Tongue (tissue), 2 donors: ENCODE data around the genes ABCB8 and FASTK.

DNA sequence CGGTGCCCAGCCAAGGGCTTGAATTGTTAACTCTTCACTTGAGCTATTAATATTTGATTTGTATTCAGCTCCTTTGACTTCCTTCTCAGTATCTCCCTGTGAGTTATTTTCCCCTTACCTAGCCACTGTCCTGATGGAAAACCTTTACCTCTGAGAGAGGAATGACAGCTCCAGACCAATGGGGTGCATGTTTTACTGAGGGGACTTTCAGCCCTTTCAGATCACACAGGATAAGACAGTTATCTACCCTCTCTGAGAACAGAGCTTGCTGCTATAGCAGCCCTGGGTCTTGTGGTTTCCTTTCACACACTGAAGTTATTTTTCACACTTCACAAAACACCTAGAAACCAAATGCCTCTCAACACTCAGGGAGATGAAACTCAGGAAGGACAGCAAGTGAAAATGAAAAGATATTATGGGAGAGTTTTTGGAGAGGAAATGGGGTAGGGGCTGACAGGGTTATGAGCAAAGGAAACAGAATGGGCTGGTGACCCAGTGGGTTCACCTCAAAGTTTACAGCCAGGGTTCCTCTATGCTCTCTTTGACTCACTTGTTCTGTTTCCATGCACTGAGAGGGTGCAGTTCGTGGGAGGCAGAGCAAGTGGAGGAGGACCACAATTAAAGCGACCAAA lies 17.1 kb upstream of the GIMAP2 start:
- RAMPAGE, long total RNA = no peak

DNA sequence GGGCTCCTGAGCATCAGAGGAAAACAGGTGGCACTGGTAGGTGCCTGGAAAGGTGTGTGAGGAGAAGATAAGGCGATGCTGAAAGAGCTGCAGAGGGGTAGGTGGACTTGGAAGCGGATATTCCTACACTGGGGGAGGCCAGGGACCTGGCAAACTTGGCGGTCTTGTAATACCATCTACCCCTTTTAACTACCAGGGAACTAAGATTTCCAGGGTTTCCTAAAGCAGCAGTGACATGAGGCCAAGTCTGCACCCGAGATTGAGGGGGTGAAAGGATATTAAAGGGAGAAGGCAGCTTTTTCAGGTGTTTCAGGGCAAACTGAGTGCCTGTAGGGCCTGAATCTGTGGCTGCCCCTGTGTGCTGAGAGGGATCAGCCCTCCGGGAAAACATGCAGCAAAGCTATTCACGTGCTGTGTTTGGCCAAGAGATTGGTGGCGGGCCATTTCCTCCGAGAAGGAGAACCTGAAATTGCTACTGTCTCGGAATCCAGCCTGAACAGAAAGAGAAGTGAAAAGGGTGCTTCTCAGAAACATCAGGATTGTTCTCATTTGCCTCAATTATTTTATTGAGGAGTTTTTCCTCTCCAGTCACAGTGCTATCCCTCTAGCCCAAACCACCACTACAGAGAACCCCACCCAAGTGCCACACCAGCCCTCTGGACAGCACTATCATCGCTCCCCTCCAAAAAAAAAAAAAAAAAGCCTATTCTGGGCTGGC lies 15.9 kb downstream of the GIMAP5 start:
- RAMPAGE, long total RNA = no peak

GRCh38 chr7:150803045-150803922 lies 2.7 kb downstream of the TMEM176A start:
- RAMPAGE, long total RNA = no peak

DNA sequence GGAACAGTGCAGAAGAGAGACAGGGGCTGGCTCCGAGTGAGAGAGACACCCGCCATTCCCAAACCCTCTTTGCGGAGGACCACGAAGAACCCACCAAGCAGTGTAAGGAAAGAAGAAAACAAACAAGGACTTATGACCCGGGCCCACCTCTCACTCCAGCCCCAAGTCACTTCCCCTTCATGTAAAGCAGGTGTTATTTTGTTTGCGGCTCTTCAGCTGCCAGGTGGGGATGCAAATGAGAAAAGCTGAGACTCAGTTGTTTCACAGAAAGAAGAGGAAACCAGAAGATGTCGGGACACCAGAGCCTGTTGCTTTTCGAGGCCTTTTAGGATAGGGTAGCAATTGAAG lies 45.1 kb downstream of the AOC1 start:
- RAMPAGE, long total RNA = no peak

DNA sequence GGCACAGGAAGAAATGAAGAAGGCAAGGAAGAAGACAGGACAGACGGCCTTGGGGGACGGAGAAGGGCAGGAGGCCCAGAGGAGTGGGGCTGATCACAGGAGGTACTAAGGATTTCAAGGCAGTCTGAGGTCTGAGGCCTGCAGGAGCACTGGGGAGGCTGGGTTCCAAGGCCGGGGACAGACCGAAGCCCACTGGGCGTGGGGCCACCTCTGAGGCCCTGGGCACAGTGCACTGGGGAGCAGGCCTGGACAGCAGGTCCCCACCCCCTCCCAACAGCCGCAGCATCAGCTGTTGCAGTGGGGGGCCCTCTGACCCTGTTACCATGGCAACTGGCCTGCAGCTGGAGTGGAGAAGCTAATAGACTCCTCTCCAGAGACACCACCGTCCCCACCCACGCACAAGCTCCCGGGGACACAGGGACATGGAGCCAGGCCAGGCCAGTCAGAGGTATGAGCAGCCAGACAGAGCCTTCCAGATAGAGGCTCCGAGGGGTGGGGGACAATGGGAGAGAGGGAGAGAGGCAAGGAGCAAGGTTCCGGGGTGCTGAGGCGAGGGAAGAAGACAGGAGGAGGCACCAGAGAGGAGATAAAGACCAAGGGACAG lies 6.9 kb downstream of the KCNH2 start:
- RAMPAGE, long total RNA = no peak

DNA sequence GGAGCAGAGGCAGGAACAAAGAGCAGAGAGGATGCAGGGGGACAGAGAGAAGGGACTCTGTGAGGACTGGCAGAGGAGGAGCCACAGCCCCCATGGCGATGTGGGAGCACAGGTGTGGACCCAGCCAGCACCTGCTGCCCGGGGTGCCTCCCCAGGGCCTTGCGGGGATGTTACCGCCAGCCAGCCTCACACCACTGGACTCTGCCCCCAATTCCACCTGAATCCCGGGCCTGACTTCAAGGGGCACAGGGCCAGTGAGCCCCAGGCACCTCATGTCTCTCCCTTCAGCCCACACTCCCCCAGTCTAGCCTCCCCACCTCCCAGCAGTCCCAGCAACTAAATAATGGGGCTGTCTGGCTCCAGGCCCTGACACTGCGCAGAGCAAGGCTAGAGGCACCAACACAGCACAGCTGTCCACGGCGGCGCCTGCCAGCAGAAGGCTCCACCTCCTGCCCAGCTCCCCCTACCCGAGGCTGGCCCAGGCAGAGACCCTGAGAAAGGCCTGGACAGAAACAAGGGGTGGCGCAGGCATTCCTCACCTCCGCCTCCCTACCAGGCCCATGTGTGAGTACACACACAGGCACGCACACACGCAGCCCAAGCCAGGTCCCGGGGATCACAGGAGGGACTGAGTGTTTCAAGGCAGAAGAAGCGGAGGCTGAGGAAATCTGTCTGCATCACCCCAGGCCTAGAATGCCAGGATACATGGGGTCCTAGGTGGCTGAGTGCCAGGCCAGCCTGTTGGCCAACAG lies 6.1 kb downstream of the KCNH2 start:
- RAMPAGE, long total RNA = no peak

DNA sequence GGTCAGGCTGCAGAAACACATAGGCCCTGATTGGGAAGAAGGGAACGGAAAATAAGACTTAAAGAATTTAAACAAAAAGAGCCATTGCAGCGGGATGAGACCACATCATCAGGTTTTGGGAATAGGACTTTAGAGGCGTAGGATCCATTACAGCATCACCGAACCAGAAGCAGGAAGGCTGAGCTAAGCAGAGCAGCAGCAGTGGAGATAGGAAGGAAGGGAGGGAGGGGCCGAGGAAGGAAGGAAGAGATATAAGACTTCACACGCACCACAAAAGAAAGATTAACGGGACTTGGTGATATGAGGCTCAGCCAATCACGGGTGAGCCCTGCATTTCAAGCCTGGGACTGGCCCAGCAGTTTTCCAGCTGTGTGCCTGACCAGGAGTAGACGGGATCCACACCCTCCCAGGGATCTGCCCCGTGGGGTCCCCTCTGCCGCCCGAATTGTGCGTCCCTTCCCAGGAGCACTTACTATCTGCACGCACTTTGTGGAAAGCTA lies 16.2 kb downstream of the ATG9B start:
- RAMPAGE, long total RNA = no peak

- RAMPAGE, long total RNA = no peak
Measured at GRCh38 chr7:151019075-151019379, 5.3 kb downstream of the ATG9B start.

DNA sequence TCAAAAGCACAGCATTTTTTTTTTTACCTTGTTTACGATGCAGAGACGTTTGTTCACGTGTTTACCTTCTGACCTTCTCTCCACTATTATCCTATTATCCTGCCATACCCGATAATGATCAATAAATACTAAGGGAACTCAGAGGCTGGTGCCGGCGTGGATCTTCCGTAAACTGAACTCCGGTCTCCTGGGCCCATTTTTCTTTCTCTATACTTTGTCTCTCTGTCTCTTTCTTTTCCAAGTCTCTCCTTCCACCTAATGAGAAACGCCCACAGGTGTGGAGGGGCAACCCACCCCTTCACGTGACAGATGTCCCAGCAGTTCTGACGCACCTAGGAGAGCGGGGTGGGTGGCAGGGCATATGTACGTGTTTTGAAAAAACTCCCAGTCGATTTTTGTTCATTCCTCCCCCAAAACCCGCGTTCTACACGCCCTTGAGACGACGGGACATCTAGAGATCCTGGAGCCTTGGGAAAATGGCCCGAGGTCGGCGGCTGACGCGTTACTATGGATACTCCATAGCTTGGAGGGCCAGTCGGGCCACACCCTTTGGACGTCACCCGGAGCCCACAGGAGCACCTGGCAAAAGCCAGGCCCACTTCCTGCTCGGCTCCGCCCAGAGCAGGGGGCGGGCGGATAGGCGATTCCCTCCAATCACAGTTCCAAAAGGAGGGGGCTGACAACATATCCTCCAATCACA lies 431 bp upstream of the ABCB8 start:
- RAMPAGE, long total RNA = no peak

- RAMPAGE, long total RNA = start-site peak on the plus strand at chr7:151028426-151028464, 13 and 18 reads in 2 replicates
Measured at GRCh38 chr7:151028369-151029067, at the start of gene ABCB8. ABCB8 (plus strand) TSS chr7:151028450.

GRCh38 chr7:151060899-151061738 lies 1.7 kb downstream of the SLC4A2 start:
- RAMPAGE, long total RNA = no peak

- RAMPAGE, long total RNA = start-site peak on the minus strand at chr7:151080795-151080811, 153 and 155 reads in 2 replicates
Measured at GRCh38 chr7:151080691-151081788, at the start of gene FASTK. FASTK (minus strand) TSS chr7:151080809.

GRCh38 chr7:151086815-151087120 lies 493 bp downstream of the AGAP3 start:
- RAMPAGE, long total RNA = no peak

DNA sequence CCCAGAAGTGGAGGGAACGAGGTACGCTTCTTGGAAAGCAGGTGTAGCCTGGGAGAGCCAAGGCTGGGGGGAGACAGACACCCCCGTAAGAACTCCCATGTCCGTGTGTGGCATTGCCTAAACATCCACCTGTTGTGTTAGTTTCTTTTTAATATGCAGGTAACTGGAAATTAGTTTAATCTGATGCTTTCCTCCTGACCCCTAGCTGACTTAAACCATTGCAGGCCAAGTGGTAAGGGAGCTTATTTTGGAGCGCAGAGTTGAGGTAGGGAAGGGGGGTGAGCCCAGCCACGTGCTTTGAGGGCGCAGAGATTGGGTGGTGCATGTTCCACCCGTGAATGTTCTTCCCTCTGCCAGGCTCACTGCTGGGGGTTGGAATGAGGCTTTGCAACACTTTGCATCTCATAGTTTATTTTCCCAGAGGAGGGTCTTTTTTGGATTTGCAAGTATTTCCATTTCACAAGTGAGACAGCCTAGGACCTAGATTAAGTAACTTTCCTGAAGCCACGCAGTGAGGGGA lies 6.0 kb downstream of the AGAP3 start:
- RAMPAGE, long total RNA = no peak

- RAMPAGE, long total RNA = no peak
Measured at GRCh38 chr7:151109223-151110060, 23.2 kb downstream of the AGAP3 start.

GRCh38 chr7:151134205-151134871 lies 33.2 kb downstream of the GBX1 start:
- RAMPAGE, long total RNA = no peak

GRCh38 chr7:151142231-151143012 lies 25.1 kb downstream of the GBX1 start:
- RAMPAGE, long total RNA = no peak

GRCh38 chr7:151143545-151144626 lies 23.6 kb downstream of the GBX1 start:
- RAMPAGE, long total RNA = no peak

GRCh38 chr7:151176674-151177222 lies 9.3 kb upstream of the GBX1 start:
- RAMPAGE, long total RNA = no peak

DNA sequence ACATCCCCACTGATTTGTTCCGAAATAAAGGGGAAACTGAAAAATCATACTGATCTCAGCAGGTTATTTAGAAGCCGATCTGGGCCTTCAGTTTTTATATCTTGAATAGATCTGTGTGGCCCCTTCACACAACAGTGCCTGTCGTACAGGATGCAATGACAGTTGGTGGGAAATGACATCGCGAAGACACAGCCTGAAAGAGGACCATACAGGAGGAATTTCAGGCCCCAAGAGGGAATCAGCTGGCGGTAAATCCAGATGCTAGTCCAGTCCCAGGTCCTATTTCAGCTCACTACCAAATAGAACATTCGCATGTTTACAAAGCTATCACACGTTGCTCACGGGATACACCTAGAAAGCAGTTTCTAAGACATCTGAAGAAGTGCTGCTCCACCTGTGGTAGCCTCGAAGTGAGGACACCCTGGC lies 2.1 kb upstream of the IQCA1L start:
- RAMPAGE, long total RNA = no peak